Adrenal gland (tissue), 7 donors: ENCODE measurements around a stretch of chr21.

DNA sequence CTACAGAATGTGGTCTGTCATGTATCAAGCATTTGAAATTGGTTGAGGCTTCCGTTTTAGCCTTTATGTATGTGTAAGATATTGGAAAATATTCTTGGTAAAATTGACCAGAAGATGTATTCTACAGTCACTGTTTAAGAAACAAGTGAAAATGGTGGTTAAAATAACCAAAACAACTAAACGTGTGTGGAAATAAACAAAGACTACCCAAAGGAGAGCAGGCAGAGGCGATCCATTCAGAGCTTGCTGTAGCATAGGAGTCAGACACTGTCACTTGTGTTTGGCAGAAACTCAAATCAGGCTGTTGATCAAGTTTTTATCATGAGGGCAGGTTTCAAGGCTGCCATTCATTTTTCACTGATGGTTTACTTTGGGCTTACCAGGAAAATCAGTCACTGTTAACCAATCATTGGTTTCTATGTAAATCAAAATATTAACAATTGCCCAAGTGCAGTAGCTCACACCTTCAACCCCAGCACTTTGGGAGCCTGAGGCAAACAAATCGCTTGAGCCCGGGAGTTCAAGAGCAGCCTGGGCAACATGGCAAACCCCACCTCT is 21.3 kb upstream of the ETS2 start:
- PRO-cap, 3 experiments = no peak in any of the 3 experiments
- RAMPAGE, long total RNA, 4 experiments = no peak in any of the 4 experiments
- RRBS = no CpG with 5 or more reads among the region's 5 CpGs

DNA sequence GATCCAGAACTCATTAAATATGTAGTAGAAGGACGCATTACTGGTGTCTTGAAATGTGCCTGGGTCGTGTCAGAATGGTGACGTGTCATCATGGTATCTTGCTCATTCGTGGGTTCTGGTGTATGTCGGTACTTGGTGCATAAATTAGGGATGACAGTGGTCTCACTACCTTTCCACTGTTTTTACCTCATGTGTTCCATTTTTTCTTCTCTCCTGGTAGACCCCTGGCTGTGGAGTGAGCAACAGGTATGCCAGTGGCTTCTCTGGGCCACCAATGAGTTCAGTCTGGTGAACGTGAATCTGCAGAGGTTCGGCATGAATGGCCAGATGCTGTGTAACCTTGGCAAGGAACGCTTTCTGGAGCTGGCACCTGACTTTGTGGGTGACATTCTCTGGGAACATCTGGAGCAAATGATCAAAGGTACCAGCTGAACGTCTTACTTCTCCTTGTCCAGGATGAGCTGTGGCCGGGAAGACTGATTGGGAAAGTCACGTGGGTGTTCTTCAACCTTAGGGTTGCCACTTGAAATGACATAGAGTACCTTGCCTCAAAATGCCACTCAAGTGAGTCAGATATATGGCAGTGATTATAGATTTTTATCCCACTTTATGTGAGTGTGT is 8.9 kb downstream of the ETS2 start:
- PRO-cap, 3 experiments = no peak in any of the 3 experiments
- RAMPAGE, long total RNA, 4 experiments = start-site peak on the plus strand in 1 of 4 experiments, centred at position 322 of the sequence, 38 reads per replicate
- RRBS = no CpG with 5 or more reads among the region's 11 CpGs

DNA sequence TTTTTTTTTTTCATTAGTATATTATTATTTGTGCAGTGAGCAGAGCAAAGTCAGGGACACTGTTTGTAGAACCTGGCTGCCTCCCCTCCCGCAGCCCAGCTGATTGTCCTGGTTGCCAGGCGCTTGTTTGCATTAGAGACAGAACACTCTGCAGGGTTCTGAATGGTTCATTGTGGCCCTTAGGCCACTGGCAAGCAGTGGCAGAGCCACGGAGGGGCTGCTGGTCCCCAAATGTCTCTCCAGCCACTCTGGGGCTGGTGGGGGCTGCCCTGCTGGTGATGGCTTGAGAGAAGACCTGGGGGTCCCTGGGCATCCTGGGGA is 29.0 kb downstream of the ETS2 start:
- PRO-cap, 3 experiments = no peak in any of the 3 experiments
- RAMPAGE, long total RNA, 4 experiments = no peak in any of the 4 experiments
- RRBS = no CpG with 5 or more reads among the region's 3 CpGs

DNA sequence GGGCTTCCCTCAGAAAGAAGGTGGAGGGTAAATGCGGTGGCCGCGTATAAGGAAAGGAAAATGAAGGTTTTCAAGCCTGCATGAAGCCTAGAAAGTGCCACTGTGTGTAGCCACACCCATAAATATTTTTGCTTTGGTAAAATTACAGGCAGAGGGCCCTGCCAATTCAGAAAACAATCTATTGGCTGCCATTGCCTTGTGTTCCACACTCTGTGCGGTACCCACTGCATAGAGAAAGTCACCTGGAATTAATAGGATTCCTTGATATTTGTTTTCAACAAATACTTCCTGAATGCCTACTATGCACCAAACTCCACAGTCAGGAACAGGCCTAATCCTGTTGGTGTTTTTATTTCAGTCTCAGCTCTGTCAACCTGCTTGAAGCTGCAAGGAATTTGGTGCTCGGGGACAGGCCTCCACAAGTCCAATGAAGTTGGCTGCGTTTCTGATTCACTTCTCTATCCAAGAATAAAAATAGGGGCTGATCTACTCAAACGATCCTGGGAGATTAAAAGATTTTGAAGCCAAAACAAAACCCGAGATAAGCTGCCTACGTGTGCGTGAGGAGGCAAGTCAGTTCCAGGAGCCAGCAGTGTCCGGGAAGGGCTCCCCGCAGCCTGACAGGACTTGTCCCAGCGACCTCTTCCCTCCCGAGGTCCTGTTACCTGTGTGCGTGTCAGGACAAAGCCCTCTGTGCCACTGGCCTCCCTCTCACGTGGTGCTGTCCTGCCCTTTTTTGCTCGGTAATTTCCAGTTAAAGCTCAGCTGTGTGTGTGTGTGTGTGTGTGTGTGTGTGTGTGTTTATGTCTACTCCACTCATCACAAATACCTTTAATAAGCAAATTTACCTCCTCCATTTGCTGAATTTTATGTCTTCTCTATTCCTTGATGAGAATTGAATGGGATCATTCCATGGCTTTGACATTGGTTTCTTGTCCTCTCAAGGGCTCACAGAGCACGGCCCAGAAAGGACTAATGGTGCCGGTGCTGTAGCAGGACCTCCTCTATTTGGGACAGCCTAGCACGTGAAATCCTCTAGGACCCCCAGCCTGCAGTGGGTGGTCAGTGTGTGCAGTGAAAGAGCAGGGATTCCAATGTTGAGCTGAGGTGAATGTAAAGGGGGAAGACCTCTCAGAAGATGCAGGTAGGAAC is 98.0 kb downstream of the ETS2 start:
- PRO-cap, 3 experiments = no peak in any of the 3 experiments
- RAMPAGE, long total RNA, 4 experiments = no peak in any of the 4 experiments
- RRBS = no CpG with 5 or more reads among the region's 20 CpGs

DNA sequence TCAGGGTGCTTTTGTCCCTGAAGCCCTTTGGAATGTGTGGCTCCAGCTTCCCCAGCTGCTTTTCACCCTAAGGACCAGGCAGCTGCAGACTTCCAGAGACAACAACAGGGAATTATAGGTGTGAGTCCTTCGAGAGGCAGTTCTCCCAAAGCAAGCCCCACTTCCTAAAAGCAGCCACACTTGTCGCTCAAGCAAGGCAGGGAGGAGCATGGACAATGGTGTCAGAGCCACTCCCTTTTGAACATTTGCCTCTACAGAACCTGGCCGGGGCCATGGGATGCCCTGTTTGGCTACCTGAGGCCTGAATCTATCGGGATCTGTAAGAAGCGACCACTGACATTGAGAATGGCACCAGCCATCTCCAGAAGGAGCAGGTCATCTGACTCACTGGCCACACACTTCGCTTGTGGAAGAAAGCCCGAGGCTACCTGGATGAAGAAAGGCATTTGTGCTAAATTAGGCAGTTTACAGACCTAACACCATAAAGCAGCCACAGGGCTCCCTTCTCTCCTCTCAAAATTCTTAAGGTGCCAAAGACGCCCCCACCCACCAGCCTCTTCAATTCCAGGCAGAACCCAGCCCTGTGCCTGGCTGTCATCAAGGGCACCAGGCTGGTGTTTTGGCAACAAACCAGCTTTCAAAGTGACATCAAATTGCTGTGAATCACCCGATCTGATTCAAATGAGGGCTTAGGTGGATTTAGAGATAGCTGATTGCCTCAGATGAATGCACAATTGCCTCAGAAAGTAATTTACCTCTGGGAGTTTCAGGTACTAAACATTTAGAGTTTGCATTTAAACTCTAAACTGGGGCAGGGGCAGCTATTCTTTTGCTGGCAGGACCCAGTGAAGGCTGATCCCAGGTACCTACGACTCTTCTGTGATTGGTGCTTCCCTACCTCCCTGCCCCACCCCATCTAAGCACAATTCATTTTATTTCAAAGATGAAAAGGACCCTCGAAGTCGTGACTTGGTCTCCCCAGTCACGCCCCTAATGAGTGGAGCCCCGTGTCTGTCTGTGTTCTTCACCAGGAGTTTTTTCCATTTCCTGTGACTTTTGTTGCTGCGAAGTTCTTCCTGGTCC is 104.9 kb downstream of the ETS2 start:
- PRO-cap, 3 experiments = no peak in any of the 3 experiments
- RAMPAGE, long total RNA, 4 experiments = no peak in any of the 4 experiments
- RRBS = no CpG with 5 or more reads among the region's 15 CpGs

DNA sequence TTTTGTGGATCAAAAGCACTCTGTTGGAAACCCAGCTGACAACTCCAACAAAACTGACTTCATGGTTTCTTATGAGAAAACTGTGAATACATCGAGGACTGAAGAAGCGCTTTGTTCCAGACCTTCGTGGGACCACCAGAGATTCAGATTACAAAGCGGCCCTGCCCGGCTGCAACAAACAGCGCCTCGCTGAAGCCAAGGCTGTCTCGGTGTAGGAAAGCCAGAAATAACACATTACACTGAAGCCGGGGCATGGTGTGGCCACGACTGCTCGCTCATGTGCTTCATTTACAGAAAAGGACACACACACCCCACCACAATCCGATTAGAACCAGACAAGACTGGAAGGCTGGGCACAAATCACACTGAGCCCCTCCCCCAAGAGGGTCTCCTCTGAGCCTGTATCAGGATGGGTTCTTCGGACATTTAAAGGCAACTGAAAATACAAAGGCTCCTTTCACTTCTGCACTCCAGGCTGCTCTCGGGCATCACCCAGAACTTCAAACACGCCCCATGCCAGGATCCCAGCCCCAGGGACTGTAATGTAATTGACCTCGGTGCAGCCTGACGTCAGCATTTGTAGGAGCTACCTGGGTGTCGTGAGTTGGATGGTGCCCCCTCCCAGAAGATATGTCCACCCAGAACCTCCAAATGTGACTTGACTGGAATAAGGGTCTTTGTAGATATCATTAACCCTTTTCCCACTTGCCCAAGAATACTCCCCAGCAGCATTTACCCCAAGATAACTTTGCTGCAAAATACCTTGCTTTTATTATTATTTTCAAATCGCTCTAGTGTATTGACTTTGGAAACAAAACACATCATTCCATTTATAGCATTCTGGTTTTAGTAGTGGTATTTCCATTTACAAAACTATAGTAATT is 95.3 kb downstream of the PSMG1 start:
- PRO-cap, 3 experiments = no peak in any of the 3 experiments
- RAMPAGE, long total RNA, 4 experiments = no peak in any of the 4 experiments
- RRBS = 80% methylated on average over 4 of the region's 19 CpGs

DNA sequence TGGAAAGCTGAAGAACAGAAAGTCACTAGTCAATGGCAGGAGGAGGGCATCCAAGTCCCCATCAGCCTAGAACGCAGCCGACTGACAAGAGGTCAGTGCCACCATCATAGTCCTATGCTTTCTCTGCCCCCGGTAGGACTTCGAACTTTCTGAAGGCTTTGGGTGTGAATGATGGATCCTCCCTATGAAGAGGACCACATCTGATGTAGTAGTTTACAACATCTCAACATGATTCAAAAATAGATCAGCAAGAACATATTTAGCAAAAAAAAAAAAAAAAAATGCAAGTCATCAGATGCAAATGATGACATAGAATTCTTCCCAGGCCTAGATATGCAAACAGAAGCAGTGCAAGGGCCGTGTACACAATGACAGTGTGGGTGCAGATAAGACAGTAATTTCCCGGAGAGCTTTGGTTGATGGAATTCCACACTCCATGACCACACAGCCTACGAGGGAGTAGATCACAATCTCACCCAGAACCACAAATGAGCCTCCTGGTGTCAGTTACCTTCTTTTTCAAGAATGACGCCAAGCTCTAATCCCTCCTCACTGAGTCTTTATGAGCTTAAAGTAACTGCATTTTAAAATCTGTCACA is 88.3 kb downstream of the PSMG1 start:
- PRO-cap, 3 experiments = peak in 1 of 3 experiments; most common plus-strand start position 364 of the sequence (in 1); most common minus-strand start position 142 of the sequence (in 1)
- RAMPAGE, long total RNA, 4 experiments = no peak in any of the 4 experiments
- RRBS = no CpG with 5 or more reads among the region's 8 CpGs

DNA sequence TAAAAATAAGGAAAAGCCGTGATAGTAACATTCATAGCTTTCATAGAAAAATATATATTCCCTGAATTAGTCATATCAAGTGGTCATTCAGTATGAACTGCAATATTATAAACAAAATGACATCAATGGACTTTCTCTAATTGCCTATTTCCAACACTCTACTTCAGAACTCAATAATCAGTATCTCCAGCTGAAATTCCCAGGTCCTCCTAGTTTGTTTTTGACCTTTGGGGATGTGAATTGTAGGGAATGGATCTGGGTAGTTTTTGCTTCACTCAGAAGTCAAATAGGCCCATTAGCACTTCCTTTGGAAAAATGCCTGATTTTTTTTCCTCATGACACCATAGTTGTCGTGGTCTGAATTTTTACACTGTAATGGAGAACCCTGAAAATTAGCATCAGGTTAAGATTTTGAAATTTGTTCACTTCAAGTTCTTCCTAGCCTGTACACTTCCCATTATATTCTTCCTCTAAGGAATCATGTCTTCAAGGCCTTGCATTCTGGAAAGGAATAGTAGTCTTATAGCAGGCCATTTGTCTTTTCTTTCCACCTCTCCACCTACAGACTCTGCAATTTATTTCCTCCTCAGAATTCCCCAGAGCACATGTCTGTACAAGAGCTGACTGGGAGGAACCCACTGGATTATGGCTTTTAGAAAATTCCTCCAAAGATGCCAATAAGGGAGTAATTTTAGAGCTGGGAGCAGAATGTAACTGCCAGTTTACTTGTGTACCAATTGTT is 3.2 kb upstream of the PSMG1 start:
- PRO-cap, 3 experiments = no peak in any of the 3 experiments
- RAMPAGE, long total RNA, 4 experiments = no peak in any of the 4 experiments
- RRBS = no CpG with 5 or more reads among the region's 2 CpGs

DNA sequence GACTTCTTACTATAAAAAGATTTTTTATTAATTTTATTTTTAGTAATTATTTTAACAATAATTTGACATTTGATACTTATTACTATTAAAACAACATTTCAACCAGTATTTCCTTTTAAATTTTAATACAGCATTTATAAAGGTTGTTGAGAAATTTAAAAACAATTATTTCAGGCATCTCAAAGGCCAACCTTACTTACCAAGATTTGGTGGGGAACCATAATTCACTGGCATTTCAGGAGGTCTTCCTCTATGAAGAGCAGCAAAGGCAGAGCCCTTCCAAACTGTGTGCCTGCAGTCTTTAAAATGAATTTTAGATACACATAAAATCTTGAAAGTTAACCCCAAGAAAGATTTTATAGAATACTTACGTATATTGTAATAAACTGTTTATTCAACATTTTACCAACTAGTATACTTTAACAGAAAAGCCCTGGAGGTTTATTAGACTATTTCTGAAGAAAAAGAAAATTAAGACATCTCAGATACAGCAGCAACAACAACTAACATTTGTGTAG is 17.3 kb downstream of the BRWD1 start:
- PRO-cap, 3 experiments = no peak in any of the 3 experiments
- RAMPAGE, long total RNA, 4 experiments = no peak in any of the 4 experiments
- RRBS = no CpG with 5 or more reads among the region's 1 CpG

DNA sequence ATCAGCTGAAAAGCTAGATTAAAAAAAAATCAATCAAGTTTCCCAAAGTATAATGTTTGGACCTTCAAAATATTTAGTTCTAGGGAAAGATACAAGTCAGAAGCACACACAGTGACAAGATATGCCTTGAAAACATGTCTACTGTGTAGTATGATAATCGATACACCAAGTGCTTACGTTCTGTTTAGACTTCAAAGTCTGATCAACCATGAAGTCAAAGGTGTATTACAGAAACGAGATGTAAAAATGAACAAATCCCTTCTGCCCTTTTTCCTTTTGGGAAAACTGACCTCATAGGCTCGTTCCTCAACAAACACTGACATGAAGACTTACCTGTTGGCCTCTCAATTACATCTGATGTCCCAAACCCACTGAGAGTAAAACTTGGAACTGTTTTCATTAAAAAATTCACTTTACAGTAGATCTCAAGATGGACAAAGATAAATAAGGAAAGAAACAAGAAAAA is 2.3 kb downstream of the HMGN1 start:
- PRO-cap, 3 experiments = no peak in any of the 3 experiments
- RAMPAGE, long total RNA, 4 experiments = no peak in any of the 4 experiments
- RRBS = no CpG with 5 or more reads among the region's 4 CpGs

DNA sequence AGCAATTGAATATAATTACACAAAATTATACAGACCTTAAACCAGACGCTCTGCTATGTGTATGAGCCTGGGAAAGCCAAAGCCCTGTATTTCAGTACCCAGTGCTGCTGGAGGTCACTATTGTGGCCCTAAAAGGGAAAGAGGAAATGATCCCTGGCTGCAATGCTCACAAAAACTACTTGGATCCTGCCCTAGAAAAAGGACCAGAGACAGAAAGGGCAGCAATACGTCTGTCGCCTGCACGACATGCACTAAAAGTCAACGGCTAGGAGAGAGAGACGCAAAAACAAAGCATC is 284.4 kb downstream of the DSCAM start:
- PRO-cap, 3 experiments = no peak in any of the 3 experiments
- RAMPAGE, long total RNA, 4 experiments = no peak in any of the 4 experiments
- RRBS = no CpG with 5 or more reads among the region's 6 CpGs

- PRO-cap, 3 experiments = no peak in any of the 3 experiments
- RAMPAGE, long total RNA, 4 experiments = no peak in any of the 4 experiments
- RRBS = no CpG with 5 or more reads among the region's 11 CpGs
Measured at GRCh38 chr21:41147079-41147505, 20.9 kb upstream of the BACE2 start.

DNA sequence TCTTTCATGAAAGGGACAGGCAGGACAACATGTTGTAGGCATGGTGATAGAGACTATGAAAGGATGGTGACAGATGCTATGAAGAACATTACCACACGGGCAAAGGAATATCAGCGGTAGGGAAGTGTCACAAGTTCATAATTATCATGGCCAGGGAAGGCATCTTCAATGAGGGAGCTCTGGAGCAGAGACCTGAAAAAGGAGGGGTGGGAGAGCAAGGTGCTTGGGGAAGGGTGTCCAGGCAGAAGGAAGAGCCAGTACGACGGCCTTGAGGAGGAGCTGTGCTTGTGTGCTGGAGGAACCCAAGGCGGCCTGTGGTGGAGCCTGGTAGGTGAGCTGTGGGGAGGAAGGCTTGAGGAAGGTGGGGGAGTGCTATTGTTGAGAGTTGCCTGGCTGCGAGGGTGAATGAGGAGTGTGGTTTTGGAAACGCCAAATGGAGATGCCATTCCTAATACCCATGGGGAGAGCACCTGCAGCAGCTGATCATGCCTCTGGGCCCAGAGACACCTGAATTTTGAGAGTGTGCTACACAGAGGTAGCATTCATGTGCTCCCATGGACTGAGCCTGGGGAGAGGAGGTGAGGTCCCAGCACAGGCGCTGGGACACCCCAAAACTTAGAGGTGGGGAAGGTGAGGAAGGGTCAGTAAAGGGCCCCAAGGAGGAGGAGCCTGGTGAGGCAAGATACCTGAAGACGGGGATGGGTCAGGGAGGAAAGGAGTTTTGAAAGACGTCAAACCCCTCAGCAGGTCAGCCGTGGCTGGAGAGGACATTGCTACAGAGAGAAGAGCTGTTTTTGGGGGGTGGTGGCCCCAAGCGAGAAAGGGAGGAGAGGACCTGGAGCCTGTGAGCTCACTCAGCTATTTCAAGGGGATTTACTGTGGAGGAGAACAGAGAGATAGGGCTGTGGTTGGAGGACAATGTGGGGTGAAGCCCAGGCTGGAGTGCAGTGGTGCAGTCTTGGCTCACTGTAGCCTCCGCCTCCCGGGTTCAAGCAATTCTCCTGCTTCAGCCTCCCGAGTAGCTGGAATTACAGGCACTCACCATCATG is 35.5 kb downstream of the BACE2 start:
- PRO-cap, 3 experiments = no peak in any of the 3 experiments
- RAMPAGE, long total RNA, 4 experiments = no peak in any of the 4 experiments
- RRBS = no CpG with 5 or more reads among the region's 15 CpGs

DNA sequence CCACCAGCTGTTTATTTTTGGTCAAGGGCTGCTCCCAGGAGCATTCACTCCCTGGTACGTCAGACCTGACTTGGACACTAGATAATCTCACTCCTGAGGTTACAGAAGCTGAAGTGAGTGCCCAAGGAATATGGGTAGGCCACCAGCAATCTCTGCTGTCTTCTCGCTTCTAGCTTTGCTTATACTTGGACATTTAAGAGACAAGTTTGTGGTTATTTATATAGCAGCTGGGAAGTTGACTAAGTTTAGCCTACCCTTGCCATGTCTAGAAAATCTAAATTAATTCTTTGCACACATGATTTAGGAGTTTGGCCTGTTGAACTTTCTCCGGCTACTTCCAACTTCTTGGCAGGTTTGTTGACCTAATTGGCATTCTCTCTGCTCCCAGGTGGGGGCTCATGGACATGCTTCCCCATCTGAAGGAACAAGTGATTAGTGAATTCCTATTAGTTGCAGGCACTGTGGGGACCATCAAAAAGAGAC is 44.8 kb downstream of the BACE2 start:
- PRO-cap, 3 experiments = no peak in any of the 3 experiments
- RAMPAGE, long total RNA, 4 experiments = no peak in any of the 4 experiments
- RRBS = no CpG with 5 or more reads among the region's 3 CpGs

- PRO-cap, 3 experiments = no peak in any of the 3 experiments
- RAMPAGE, long total RNA, 4 experiments = no peak in any of the 4 experiments
- RRBS = no CpG with 5 or more reads among the region's 32 CpGs
Measured at GRCh38 chr21:41216016-41217036, 48.4 kb downstream of the BACE2 start.

DNA sequence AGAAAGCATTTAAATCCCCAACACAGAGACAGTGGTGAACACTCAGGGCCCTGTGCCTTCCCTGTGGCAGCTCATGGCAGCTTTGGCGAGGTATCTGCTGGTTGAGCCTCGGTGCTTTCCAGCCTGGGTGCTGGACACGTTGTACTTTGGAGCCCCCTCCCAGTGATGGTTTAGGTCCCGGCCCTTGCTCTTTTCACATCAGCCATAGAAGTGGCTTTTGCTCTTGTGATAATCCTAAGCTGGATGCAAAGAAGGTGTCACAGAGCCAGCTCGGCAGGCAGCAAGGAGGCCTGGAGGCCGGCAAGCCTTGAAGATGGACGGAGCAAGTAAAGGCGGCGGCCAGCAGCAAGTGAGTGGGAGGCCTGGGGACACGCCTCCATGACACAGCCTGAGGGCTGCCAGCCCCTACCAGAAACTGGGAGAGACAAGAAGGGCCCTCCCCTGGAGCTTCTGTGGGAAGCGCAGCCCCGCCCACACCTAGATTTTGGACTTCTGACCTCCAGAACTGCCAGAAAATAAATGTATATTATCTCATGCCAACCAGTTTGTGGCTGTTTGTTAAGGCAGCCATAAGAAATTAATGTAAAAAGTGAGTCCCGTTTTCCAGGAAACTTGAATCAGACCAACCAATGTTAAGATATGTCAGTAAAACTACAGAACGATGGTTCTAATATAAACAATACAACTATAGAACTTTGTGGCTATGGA is 49.7 kb downstream of the BACE2 start:
- PRO-cap, 3 experiments = no peak in any of the 3 experiments
- RAMPAGE, long total RNA, 4 experiments = no peak in any of the 4 experiments
- RRBS = no CpG with 5 or more reads among the region's 14 CpGs

- PRO-cap, 3 experiments = no peak in any of the 3 experiments
- RAMPAGE, long total RNA, 4 experiments = no peak in any of the 4 experiments
- RRBS = 89% methylated on average over 3 of the region's 15 CpGs
Measured at GRCh38 chr21:41236360-41236904, 68.5 kb downstream of the BACE2 start.

DNA sequence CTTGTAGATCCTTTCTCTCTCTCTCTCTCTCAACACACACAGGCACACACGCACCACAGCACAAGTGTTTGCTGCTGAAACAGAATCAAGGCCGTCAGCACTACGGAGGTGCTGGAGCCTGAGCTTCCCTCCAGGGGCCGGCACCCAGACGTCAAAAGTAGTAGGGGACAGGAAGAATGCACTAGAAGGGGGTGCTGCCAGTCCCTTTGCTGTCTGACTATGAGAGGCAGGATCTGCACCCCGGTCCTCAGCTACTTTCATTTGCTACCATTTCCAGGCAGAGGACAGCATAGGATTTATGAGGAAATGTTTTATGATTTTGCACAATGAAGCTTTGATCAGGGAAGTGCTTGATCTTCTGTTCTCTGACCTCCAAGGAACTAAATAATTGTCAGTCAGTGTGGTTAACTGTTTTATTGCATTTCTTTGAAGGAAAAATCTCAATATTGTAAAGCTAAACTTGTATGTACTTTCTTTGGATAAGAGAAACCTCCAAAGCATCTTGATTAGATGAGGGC is 74.2 kb upstream of the FAM3B start:
- PRO-cap, 3 experiments = no peak in any of the 3 experiments
- RAMPAGE, long total RNA, 4 experiments = no peak in any of the 4 experiments
- RRBS = 34% methylated on average over 3 of the region's 6 CpGs

DNA sequence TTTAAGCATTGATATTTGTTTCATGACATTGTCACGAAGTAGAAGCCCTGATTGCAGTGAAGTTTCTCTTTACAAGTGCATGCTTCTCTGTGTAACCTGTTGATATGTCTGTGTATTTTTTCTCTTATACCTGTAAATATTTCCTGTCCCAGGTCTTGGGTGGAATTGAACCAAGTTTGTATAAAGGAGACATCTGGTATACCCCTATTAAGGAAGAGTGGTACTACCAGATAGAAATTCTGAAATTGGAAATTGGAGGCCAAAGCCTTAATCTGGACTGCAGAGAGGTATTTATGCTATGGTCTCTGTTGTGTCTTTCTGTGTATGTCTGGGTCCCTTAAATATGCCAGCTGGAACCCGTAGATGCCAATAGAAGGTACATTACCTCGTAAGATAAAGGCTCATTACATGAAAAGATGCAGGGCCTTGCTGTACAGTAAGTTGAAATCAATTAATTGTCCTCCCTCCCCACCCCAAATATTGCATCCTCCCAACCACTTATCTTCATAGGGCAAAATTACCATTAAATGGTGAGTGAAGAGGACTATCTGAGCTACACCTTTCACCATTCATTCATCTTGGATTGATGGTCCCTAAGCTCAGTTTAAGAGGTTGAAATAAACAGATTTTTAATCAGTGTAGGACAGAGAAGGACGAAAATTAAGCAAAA is 73.2 kb upstream of the FAM3B start:
- PRO-cap, 3 experiments = no peak in any of the 3 experiments
- RAMPAGE, long total RNA, 4 experiments = no peak in any of the 4 experiments
- RRBS = no CpG with 5 or more reads among the region's 4 CpGs

GRCh38 chr21:41317502-41318034 is 967 bp downstream of the FAM3B start:
- PRO-cap, 3 experiments = no peak in any of the 3 experiments
- RAMPAGE, long total RNA, 4 experiments = no peak in any of the 4 experiments
- RRBS = no CpG with 5 or more reads among the region's 10 CpGs